Placental epithelial cell (primary cell): ENCODE measurements around the gene TP53I3.

- CAGE, long polyA plus RNA, result no peak
These were observed 4.5 kb downstream of the RHOB start for GRCh38 chr2:20451344-20451797.

GRCh38 chr2:20514903-20515373, 68.1 kb downstream of the RHOB start:
- CAGE, long polyA plus RNA, result no peak

GRCh38 chr2:20551161-20551784, 99.6 kb downstream of the HS1BP3 start:
- CAGE, long polyA plus RNA, result no peak

DNA sequence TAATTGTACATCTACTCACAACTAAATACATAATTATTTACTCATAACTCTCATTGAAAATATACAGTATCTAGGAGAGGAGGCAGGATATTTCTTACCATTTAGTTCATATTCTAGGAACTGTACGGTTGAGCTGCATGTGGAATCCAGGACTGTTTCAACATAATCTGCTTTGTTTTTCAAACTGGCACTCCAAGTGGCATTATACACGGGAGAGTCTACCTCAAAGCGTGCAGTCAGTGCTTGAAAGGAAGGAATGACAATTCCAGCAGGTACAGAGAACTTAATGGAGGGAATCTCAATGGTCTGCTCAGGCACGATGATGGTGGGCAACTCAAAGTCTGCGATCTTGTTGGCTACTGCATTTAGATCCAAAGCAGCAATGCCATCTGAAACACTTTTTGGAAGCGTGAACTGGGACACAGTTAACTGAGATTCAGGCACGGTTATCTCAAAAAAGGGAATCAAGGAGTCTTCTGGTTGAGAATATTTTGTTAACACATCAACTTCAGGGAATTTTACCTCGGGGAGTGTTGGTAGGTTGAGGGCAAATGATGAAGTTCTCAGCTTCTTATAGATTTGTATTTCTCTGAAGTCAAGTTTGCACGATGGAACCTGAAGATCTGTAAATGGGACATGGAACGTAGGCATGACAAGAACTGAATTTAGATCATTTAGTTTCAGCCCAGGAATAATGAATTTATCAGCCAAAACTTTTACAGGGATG, 38.7 kb downstream of the APOB start:
- CAGE, long polyA plus RNA, result no peak

GRCh38 chr2:21012022-21012886, 31.6 kb downstream of the APOB start:
- CAGE, long polyA plus RNA, result no peak

- CAGE, long polyA plus RNA, result no peak
These were observed 5.4 kb downstream of the APOB start for GRCh38 chr2:21038369-21039035.

GRCh38 chr2:21047003-21047902, 3.4 kb upstream of the APOB start:
- CAGE, long polyA plus RNA, result no peak

DNA sequence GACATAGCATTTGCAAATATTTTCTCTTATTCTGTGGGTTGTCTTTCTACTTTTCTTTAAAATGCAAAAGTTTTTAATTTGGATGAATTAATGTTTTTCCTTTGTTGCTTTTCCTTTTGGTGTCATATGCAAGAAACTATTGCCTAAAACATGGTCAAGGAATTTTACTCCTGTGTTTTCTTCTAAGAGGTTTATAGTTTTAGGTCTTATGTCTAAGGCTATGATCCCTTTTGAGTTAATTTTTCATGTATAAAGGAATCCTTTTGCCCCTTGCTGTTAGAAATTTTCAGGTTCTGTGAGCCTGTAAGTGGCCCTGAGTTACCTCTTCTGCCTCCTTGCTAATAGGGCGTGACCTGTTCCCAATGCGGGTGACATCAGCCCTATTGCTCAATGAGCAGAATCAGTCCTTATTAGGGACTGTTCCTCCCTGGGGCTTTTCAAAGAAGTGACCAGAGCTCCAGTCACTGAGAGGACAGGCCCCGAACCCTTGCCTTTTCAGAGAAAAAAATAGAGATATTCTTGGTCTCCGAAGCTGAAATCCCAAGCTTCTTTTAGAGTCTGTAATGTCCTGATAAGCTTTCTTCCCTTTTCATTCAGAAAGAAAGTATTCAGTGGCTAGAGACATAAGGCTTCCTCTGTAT, 8.1 kb upstream of the APOB start:
- CAGE, long polyA plus RNA, result no peak

DNA sequence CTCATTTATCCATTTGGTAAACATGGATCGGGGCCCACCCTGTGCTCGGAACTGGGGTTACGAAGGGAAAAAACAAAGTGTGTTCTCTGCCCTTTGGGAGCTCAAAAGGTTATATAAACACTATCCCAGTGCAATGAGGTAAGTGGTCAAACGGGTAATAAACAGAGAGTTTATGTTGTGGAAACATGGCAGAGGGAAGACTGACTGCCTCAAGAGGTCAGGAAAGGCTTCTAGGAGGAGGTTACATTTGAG, 299.2 kb downstream of the TDRD15 start:
- CAGE, long polyA plus RNA, result no peak

GRCh38 chr2:23197803-23198772, 186.9 kb upstream of the KLHL29 start:
- CAGE, long polyA plus RNA, result no peak

DNA sequence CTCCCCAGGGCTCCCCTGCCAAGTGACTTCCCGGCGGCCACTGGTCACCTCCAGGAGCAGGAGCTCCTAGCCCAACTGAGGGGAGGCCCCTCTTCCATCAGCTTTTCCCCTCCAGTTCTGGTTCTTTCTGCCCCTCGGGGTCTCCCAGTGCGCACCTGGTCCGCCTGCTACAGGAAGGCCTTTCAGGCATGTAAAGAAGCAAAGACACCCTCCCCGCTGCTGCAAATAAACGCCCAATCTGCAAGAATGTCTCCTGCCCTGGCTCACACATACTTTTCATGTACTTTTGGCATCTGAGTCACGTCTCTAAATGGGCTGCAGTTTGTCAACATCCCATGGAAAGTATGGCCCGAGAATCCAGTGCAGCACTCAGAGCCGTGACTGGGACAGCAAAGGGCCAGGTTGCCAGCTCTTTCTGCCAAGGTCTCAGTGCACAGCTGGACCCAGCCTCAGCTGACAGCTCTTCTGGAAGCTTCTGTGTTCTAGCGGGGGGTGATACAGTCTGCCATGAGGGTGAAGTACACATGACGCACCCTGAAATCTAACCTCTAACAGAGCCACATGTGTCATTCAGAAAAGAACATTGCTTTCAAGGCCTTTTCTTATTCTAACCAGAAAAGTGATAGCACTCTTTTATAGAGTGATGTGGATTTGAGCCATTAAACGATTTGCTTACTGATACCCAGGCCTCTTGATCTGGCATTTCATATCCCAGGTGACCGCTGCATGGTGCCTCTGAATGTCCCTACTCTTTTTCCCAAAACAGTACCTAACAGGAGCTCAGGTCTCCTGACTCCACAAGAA, 41.6 kb downstream of the KLHL29 start:
- CAGE, long polyA plus RNA, result no peak

DNA sequence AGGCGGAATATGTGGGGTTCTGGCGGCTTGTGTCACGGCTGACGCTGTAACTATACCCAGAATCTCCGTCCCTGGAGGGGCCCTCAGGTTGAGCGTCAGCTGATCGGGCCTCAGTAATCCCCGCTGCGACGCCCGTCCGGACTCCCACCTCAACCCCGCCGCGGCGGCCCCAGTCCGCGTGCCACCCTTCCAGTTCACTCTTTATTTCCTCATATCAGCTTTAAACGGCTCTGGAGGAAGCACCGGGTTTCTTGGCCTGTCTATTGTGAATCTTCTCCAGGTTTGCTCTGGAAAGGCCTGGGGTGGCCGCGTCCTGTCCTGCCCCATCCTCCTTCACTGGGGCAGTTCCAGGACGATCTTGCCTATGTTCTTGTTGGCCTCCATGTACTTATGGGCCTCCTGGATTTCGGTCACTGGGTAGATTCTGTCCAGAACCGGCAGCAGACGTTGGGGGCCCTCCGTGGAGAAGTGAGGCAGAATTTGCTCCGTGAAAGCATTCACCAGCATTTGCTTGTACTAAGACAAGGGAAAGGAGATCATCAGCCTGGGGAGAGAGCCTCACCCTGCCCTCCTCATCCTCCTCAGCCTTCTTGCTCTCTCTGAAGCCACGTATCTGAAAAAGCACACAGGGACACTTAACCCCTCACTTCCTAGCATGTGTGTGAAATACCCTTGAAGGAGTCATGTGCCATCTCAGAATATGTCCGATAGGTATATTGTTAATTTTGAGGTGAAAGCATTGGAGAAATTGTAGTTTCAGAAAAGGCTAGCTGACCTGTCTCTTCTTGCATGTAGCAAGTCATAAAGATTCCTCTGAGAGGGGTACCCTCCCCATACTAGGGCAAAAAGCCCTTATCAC, 1.3 kb upstream of the SF3B6 start:
- CAGE, long polyA plus RNA, result no peak

GRCh38 chr2:24084654-24085473, at the start of gene TP53I3:
TP53I3 (minus strand) TSS chr2:24084834.
- CAGE, long polyA plus RNA, result no peak

GRCh38 chr2:24252214-24252697, 77.4 kb downstream of the FAM228A start:
- CAGE, long polyA plus RNA, result no peak

DNA sequence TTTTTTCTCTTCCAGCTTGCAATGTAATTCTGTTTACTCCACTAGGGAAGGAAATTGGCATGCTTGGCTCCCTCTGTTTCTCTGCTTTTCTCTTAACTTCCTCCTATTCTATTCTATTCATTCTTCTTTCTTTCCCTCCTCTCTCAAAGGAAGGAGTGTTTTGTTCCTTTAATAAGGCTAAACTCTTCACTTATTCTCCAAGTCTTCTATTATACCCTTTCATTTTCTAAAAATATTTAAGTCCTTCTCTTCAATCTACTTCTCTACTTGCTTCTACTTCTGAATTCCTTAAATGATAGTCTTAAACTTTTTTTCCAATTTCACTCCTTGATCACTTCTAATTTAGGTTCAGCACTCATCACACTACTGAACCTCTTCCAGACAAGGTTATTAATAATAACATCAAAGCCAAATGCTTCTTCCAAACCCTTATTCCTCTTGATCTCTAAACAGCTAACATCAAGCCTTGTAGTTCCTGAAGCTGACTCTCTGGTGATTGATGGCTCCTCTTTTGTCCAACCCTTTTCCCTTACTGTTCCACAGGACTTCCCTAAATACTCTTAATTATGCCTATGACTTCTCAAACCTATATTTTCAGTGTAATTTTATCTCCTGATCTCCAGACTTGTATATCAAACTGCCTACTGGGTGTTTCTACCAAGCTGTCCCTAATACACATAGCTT, 83.7 kb downstream of the FAM228A start:
- CAGE, long polyA plus RNA, result no peak

DNA sequence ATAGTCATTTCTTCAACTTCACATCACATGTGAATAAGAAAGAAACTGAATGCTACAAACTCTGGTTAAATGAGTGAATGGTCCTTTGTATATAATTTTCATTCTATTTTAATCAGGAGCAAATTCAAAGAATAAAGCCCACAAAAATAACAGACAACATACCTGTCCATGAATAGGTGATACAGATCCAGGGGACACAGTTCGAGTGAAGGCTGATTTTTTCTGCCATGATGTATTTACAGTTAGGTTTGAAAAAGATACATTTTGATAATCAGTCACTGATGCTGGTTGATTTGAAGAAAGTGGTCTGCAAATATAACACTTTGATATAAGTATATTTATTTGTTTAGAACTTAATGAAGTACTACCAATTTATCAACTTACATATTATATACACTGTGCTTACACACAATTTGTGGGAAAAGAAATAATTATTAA, 86.1 kb downstream of the FAM228A start:
- CAGE, long polyA plus RNA, result no peak

DNA sequence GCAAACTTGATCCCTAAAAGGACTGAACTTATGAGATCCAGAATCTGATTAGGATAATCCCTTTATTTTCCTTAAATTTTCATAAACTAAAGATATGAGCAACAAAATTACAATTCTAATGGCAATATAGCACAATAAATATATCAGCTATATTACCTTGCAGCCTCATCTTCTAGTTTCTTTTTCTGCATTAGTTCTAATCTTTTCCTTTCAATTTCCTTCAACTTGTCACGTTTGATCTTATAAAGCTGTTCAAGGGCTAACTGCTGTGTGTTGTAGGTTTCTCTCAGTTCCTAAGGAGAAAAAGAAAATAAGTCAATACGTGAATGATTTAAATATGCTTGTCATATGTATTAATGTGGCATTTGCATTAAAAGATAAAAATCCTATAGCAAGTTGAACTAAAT, 84.8 kb downstream of the ITSN2 start:
- CAGE, long polyA plus RNA, result no peak

DNA sequence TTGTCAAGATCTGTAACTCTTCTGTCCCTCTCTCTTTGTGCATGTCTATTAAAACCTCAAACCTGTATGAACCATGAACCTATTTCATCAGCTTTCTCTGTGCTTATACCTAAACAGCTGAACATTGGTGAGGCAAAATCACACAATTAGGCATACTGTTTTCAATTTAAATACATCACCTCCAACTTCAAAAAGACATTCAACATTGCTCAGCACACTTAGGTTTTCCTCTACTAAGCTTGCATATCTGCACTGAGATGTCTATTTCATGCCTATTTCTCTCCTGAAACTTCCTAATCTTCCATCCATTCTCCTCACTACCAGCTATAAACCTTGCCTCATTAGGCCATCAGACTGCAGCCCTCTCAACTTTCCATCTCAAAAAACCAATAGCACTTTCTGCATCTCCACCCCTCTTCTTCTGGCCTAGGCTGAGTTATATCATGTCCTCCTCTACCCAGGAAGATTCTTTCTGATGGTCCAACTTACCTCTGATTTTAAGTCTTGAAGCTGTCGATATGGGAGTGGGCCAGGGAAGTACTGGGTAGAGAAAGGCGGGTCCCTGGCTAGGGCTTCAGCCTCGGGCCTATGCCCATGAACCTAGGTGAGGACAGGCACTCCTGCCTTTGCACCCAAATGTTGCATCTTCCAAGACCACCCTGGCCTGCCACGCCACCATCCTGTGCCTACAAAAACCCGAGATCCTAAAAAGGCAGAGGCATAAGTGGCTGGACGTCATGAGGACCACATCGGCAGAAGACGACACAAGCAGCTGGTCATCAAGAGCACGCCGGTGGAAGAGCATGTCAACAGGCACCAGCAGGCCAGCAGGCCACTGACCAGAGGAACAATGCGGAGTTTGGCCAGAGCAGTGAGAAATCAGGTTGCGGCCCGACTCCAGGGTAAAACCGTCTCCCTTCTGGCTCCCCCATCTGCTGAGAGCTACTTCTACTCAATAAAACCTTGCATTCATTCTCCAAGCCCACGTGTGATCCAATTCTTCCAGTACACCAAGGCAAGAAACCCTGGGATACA, 78.6 kb downstream of the ITSN2 start:
- CAGE, long polyA plus RNA, result no peak

DNA sequence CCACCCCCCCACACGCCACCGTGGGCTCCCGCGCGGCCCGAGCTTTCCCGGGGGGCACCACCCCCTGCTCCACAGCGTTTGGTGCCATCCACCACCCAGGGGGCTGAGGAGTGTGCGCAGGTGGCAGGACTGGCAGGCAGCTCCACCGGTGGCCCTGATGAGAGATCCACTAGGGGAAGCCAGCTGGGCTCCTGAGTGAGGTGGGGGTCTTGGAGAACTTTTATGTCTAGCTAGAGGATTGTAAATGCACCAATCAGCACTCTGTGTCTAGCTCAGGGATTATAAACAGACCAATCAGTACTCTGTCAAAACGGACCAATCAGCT, 42.9 kb upstream of the ITSN2 start:
- CAGE, long polyA plus RNA, result no peak

DNA sequence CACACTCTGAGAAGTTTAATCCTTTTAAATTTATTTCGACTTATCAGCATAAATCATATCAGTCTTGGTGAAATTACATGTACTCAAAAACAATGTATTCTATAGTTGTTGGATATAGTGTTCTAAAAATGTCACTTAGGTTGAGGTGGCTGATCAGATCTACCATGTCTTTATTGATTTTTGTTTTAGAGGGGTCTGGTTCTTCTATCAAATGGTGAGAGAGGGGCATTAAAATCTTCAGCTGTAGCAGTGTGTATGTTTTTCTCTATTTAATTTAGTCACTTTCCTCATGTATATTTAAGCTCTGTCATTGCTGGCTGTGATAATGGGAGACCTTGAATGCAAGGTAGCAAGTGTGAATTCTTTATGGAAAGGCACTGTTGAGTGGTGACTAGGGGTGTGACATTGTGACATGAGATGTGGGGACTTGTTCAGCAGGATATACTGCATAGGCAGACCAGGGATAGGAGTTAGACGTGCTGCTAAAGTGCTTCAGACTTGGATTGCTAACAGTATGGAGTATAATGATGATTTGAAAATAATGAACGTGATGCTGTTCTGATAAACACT, 134.9 kb downstream of the NCOA1 start:
- CAGE, long polyA plus RNA, result no peak